ENCODE measurements around a stretch of chr7.

DNA sequence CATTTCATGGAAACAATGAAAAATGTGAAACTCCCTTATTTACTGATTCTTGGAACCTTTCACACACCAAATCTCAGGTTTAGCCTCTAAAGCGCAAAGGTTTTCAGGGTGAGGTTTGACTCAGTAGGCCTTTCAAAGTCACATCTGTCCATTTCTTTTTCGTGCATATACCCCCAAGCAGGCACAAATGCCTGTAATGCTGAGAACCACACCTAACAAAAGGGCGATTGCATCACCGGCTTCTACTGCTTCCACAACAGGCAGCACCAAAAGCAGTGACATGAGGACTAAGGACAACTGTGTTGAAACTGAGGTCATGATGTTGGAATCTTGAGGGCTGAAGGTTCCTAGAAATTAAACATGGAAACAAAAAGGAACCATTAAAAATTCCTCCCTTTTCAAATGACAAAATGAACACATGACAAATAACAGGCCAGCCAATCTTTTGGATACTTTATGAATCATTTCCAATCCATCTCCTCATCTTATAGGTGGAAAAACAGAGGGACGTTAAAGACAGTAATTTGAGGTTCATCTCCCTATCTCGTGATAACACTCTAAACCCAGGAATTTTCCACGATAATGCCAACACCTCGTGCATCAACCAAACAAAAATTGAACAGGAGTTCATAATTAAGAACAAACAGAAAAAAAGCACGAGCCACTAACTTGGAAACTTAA is 953 bp downstream of the SMIM30 start:
- PRO-cap: no peak

GRCh38 chr7:114397164-114397678 is 17.4 kb upstream of the FOXP2 start:
- PRO-cap: no peak

GRCh38 chr7:114419719-114420349 is 5.2 kb downstream of the FOXP2 start:
- PRO-cap: no peak

GRCh38 chr7:114426331-114426910 is 11.8 kb downstream of the FOXP2 start:
- PRO-cap: no peak

DNA sequence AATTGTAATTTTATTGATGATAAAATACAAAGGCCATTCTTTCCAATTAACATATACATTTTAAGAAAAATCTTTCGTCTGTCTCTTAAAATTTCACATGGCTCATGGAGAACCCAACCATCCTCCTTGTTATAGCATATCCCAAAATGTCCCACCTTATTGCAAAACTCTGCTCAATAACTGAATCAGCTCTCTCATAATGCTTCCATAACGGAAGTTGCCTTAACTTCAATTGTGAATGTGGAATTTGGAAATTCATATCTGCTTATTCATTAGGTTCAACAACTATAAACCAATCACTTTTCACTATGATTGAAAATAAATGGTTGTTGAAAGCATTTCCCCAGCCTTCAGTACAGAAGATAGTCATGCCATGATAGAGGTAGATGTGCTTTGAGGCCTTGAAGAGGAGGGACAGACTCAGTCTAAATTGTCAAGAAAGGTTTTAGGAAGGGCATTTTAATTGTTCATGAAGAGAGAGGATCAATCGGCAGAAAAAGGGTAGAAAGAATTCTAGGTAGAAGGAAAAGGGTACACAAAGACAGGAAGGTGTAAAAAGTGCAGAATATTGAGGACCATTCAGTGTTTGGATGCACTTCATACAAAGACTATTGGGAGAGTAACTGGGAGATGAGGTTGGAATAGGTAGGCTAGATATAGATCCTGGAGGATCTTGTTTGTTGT is 20.4 kb downstream of the FOXP2 start:
- PRO-cap: no peak

DNA sequence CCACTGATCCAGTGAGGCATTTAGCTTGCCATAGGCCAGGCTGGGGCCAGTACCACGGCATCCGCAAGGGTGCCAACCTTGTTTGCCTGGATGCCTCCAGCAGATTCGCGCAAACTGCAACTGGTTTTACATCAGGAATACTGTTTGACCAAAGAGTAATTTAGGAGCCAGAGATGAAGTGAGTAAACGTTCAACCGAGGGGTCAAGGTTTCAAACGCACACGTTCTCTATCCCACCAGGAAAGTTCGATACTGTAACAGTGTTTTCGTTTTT is 271 bp upstream of the MDFIC start:
- PRO-cap: no peak

GRCh38 chr7:114961232-114961929 is 39.5 kb downstream of the MDFIC start:
- PRO-cap: no peak

GRCh38 chr7:116150528-116151068 is 59.7 kb upstream of the TES start:
- PRO-cap: no peak

GRCh38 chr7:116212646-116213292 is 2.4 kb downstream of the TES start:
- PRO-cap: no peak

GRCh38 chr7:116258591-116259188 is 48.4 kb downstream of the TES start:
- PRO-cap: no peak

DNA sequence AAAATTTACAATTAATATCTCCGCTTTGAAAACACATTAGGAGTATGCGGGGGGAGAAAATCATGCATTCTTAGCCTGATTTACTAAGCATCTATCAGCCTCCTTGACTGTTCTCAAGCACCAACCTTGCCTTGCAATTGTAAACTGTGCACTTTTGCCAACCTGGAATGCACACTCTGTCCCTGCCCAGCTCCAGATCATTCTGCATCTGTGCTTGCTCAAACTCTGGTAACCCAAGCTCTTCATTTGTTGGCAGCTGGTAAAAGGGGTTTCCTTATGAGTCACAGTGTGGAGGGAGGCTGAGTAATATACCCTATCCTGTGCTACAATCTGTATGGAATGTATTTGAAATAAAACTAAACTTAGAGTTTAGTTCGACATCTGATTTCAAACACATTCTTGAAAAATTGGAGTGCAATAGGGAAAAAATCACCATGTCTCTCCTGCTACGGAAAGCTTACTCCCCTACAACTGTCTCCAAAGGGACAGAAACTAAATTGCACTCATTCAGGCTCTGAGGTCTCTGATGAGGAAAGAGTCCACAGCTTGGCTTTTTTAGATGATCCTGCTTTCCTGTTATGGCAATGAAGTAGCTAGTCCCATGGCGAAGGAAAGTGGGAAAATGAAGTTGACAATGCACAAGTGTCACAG is 61.7 kb downstream of the TES start:
- PRO-cap: unidirectional peak, minus-strand start at position 204 of the sequence

DNA sequence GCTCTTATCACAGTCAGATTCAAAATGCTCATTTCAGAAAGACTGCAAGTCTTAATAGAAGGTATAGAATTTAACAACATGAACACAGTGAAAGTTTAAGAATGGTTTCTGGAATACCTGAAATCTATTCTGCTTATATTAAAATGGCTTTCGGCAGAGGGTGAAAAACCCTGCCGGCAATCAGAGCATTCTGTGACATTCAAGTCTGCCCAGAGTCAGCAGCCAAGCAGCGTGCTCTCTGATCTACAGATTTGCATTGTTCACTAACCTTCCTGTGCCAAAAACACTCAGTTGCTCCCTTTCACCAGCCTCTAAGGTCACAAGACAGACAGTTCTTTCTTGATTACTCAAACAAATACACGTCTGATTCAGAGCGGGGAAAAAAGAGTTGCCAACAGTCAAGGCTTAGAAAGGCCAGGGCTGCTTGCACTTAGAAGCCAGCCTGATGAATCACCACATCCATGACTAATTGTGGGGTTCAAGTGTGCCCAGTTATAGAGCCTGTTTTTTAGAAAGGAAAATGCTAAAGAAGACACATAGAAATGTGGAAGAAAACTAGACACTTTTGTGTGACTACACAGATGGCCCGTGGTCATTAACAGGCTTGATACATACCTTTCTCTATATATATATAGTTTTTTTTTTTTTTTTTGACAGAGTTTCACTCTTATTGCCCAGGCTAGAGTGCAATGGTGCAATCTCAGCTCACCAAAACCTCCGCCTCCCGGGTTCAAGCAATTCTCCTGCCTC is 106.9 kb downstream of the TES start:
- PRO-cap: no peak

DNA sequence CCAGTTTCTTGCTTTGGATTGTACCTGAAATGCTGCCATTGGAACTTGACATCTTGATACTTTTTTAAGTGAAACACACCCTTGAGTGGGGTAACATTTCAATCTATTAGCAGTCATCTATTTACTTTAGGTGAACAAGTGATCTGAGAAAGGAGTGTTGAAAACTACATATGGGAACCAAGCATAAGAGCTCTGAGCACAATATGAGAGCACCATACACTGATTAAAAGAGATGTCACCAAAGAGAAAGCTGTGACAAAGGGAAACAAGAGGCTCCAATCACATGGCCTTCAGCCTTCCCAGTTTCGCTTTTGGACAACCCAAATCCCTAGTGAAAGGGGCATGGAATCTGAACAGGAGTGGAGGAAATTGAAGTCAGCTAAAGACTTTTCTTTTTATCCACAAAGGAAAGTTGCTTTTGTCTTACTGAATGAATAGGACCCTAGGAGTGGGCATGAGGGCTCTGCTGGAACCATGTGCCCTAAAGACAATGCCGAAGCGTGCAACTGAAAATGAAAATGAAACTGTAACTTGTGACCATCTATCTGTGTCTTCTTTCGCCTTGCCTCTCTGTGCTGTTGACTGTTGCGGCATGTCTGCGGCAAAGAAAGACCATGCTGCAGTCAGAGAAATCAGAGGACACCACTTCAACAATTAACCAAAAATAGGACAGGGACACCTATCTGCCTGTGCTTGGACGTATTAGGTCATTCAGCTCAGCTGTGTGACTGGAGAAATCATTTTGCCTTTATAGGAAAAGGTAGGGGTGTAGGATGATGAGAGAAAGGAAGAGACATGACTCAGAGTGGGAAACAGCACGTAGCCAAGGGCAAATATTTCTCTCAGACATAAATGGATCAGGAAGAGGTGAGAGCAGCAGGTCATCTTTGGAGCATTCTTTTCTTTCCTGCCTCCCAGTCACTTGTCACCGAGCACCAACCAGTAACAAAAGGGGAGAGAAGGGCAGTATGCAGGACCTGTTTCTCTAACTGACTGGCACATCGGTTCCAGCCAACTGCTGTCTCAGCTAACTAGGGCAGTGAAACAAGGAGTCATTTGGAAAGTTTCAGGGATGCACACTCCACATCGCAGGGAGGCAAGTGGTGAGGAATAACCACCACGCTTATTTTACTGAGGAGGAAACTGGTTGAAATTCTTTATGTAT is 12.2 kb downstream of the CAV2 start:
- PRO-cap: bidirectional peak, plus-strand start at position 334 of the sequence, minus-strand start at position 234 of the sequence; bidirectional peak, plus-strand start at position 593 of the sequence, minus-strand start at position 483 of the sequence; unidirectional peak, plus-strand start at position 849 of the sequence; bidirectional peak, plus-strand start at position 945 of the sequence, minus-strand start at position 995 of the sequence

DNA sequence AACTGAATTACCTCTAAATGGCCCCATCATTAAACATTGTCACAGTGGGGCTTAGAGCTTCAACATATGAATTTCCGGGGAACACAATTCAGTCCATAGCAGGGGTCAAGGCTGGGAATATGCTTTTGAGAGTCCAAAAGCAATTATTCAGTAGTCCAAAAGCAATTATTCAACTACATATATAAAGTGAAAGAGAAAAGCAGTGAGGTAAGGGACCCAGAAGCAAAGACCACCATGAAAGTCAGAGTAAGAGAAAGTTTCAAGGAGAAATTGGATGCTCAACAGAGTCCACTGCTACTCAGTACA is 76.2 kb upstream of the CAPZA2 start:
- PRO-cap: no peak

DNA sequence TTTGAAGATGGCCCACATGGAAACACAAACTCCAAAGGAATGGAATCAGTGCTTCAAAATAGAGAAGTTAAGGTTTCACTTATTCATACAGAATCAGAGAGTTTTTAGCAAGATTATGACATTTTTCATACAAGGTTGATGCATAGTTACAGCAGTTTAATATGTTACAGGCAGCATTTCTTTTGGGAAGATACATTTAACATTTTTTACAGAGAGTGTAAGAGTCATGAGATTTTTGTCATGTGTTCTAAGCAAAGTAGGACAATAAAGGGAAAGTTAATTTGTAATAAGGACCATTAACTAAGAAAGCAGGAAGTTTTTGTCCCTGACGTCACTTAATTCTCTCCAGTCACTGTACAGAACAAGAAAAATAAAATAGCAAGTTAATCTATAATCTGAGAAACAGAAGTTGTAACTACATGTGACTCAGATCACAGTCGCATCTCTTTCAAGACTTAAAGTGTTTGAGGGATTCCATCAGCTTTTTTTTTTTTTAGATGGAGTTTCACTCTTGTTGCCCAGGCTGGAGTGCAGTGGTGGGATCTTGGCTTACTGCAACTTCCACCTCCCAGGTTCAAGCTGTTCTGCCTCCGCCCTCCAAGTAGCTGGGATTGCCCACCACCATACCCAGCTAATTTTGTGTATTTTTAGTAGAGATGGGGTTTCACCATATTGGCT is 49.5 kb upstream of the CAPZA2 start:
- PRO-cap: no peak

DNA sequence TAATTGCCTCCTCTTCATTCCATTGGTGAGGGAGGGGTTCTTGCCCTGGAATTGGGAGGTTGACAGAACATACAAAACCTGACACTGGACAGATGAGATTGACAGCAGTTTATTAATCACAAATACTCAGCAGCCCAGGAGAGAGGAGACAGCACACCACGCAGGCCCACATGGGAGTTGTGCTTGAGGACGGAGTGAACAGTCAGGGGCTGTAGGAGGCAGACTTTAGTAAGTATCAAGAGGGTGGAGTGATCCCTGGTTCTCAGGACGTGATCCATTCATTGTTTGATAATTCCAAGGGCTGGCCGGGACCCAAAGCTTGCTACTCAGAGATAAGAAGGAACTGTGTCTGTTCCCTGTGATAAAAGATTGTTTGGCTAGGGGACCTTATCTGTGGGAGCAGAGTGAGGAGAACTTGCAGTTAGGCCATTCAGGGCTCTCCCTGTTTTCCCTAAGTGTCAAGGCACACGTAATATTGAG is 14.3 kb downstream of the CAPZA2 start:
- PRO-cap: bidirectional peak, plus-strand start at position 394 of the sequence, minus-strand start at position 227 of the sequence

DNA sequence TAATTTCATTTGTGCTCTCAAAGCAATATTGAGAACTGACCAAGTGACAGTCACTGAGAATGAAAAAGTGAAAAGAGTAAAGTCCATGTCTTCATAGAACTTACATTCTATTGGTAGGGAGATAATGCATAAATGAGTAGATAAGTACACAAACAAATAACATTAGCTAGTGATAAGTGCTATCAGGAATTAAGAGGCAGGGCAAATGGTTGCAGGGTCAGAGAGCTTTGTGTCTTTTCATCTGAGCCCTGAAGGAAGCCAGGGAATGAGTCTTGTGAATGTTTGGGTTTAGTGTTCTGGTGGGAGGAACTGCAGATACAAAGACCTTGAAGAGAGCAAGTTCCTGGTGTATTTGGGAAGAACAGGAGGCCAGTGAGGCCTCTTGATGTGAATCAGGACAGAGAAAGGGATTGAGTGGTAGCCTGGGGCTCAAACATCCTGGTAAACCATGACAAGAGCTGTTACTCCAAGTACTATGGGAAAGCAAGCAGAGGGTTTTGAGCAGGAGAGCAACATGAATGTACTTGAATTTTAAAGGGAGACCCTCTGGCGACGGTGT is 183.8 kb downstream of the CTTNBP2 start:
- PRO-cap: no peak

GRCh38 chr7:117731283-117732003 is 141.8 kb downstream of the CTTNBP2 start:
- PRO-cap: no peak

DNA sequence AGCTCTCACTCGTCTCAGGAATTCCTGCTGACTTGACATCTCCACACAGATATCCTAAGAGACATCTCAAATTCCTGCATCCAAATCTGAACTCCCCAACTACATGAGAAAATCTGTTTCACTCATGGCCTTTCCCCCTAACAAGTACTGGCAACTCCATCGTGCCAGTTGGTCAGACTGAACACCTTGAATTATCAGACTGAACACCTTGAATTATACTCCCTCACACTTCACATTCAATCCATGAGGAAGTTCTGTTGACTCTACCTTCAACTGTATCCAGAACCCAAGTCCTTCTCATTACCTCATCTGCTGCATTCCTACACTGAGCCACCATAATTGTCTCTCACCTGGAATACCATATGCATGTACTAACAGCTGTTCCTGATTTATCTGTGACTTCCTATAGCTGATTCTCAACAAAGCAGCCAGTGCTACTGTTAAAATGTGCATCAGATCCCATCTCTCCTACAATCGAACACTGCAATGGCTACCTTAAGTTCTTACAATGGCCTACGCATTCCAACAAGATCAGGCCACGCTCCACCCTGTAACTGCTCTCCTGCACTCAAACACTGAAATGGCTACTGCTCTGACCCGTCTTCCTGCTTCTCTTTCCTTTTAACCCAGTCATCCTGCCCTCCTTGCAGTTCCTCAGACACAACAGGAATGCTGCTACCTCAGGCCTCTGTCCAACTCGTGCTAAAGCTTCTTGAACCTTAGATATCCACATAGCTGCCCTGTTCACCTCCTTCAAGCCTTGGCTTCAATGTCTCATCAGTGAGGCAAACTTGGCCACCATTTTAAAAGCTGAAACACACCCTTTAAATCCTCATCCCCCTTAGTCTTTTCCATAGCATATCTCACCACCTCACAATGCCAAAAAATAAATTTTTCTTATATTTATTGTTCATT is 110.7 kb downstream of the CTTNBP2 start:
- PRO-cap: no peak

GRCh38 chr7:117810521-117811169 is 62.6 kb downstream of the CTTNBP2 start:
- PRO-cap: no peak

Data from parotid gland (tissue), 1 donor.